SK-N-MC (cell line): ENCODE measurements around a stretch of chr12.

- RRBS = 85% methylated on average over 6 of the region's 17 CpGs
These were observed 3.6 kb downstream of the WNT5B start for GRCh38 chr12:1632498-1633090.

GRCh38 chr12:1634115-1634706 is 5.2 kb downstream of the WNT5B start:
- RRBS = no CpG with 5 or more reads among the region's 9 CpGs

DNA sequence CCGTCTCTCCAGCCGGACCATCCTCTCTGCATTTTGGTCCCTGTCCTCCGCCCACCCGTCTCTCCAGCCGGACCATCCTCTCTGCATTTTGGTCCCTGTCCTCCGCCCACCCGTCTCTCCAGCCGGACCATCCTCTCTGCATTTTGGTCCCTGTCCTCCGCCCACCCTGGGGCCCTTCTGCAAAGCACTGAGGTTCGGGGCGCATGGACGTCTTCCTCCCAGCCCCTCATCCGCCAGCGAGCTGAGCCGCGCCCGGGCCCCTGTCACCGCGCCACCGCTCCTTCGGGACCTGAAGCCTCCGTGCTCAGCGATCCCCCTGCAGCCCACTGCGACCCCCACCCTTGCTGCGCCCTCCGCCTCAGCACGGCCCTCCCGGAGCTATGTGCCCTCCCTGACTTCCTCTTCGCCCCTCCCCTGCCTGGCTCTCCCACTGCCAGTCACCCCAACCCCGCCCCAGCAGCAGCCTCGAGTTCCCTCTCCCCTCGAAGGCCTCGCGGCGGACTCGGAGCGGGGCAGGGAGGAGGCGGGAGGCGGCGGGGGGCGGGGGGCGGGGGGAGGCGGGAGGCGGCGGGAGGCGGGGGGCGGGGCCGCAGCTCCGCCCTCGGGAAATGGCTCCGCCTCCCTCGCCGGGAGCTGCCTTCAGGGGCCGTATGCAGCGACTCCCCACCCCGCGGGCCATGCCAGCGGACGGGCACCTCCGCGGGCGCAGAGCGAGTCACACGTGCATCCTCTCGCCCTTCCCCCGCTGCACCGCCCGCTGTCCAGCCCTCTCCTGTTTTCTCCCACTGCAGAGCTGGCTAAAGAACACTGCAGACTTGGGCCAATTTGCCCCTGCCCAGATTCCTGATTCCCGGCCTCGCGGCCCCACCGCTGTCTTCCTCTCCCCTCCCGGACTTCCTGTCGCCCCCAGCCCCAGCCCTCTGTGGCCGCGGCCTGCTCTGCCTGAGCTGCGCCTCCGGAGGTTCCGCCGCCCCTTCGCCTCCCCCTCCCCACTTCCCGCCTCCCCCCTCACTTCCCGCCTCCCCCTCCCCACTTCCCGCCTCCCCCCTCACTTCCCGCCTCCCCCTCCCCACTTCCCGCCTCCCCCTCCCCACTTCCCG is 29.2 kb upstream of the ADIPOR2 start:
- RRBS = 1% methylated on average over 13 of the region's 87 CpGs

GRCh38 chr12:1796798-1797117 is 23.6 kb upstream of the LRTM2 start:
- RRBS = 67% methylated on average over 12 of the region's 25 CpGs

DNA sequence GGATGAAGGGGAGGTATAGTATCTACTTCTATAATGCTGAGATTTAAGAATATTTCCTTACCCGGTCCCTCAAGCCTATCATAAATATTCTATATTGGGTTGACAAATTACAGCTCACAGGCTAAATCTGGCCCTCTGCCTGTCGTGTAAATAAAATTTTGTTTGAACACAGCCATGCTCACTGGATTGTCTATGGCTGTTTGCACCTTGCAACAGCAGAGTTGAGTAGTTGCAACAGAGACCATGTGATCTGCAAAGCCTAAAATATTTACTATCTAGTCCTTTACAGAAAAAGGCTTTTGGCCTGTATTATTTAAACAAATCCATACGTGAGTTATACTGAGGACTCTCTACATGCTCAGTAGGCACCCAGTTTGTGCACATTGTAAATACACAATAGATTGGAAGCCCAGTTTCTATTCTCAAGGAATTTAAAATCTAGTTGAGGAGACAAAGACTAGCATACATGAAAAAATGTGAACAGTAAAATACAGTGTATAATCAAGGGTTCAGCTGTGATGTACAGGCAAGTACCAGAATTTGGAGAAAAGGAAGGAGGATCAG is 8.0 kb upstream of the DCP1B start:
- RRBS = no CpG with 5 or more reads among the region's 3 CpGs

DNA sequence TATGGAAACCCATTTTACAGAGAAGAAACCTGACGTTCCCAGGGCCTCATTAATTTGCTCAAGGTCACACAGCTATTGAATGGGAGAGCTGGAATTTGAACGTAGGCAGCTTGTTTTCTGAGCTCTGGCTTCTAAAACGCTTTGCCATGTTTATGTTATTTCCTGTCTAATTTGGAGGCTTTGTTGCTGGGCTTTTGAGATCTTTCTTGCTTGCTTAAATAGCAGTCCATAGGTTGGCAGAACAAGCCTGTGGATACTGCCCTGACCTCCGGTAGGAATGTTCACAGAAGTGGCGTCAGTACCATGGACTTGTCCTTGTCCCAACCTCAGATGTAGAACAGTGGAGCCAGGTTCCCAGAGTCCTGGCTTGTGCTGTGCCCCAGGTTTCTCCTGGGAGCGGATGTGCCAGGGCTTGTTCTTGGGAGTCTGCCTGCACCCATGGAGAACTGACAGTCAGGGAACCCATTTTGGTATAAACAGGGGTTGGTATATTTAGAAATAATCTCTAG is 22.7 kb downstream of the CACNA1C start:
- RRBS = no CpG with 5 or more reads among the region's 6 CpGs

DNA sequence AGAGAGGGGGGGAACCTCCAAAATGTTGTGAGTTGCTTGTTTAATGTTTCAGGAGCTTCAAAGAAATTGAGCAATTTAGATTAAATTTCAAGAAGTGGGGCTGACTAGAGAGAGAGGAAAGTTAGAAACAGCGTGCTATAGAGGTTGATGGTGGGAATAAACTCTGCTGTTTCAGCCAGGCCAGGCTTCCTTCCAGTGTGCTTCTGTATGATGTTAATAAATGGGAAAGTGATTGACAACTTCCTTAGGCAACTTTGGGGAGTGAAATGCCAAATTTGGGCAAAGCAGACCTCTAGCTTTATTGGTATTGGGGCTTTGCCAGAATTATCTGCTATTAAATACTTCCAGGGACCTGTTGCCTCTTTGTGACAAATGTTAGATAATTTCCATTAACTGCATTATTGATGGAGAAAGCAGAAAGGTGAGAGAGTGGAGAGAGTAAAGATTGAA is 94.4 kb downstream of the CACNA1C start:
- RRBS = no CpG with 5 or more reads among the region's 1 CpG

DNA sequence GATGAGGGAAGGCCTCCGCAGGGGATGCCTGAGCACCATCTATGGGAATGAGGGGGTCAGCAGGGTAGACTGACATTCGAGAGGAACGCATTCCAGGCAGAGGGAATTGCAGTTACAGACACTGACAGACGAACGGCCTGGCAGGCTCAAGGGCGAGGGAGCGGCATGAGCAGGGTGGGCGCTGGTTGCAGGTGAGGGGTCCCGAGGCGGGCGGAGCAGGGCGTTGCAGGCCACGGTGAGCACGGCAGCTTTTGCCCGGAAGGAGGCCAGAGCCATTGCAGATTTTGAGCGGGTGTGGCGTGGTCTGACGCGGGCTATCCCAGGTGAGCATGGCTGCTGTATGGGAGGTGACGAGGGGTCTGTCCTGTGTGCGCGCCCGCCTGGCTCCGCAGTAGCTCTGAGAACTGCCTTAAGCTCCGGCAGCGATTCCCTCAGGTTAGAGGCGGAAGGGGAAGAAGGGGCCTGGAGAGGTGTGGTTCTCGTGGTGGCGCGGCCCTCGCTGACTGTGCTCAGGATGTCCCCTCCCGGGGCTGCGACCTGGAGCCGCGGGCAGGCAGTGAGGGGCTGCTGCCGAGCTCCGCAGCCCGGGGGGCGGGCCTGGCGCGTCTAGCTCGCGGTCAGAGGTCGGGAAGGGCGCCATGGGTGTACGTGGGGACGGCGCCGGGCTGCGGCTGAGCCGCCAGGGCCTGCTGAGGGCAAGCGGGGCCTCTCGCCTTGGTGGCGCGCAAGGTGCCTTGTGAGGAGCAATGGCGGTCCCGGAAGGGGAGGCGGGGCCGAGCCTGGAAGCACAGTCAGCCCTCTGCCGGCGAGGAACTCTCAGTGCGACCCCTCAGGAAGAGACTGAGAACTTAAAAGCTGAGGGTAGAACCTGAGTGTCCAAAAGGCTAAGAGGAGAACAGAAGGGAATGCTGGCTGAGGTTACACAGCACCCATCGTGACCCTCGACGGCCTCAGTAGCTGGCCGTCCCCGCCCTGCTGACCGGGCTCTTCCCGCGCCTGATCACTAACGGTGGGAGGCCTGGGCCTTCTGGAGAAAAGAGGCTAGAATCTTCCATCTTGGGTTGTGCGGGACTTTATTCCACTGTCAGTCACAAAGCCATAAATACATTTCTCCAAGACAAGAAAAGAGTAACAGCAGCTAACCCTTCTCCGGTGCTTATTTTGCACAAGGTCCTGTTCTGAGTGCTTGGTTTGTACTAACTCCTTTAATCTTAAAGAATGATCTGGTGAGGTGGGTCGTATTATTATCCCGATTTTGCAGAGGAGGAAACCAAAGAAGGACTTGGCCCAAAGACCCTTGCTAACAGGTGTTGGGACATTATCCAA is 177.3 kb downstream of the CACNA1C start:
- RRBS = 77% methylated on average over 26 of the region's 75 CpGs

DNA sequence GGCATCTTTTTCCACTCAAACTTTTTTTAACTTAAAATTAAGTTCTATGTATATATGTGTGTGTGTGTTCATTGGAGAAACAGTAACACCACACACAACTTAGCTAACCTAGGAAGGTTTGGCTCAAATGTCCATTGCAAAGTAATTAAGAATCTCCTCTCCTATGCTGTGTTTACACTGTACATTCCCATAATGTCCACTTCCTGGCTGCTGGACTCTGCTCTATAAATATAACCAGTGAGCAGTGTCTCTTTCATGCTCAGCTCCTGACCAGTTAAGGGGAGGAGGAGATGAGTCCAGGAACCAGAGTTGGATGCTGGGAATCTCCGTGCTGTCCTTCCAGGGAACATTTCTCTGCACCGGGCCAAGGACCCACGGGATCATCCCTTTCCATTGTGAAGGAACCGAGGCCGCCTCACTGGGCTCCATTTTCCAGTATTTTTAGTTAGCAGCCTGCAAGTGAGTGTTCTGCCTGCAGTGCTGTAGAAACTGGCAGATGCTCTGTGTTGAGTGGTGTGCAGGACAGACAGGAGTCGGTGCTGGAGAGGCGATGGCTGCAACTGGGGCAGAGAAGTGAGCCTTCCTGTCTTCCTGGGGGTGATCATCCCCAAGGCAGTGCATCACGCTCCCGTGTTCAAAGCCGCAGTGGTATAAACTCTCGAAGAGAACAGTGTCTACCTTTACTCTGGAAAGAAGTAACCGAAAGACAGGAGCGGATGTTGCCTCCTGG is 195.4 kb downstream of the CACNA1C start:
- RRBS = no CpG with 5 or more reads among the region's 13 CpGs

DNA sequence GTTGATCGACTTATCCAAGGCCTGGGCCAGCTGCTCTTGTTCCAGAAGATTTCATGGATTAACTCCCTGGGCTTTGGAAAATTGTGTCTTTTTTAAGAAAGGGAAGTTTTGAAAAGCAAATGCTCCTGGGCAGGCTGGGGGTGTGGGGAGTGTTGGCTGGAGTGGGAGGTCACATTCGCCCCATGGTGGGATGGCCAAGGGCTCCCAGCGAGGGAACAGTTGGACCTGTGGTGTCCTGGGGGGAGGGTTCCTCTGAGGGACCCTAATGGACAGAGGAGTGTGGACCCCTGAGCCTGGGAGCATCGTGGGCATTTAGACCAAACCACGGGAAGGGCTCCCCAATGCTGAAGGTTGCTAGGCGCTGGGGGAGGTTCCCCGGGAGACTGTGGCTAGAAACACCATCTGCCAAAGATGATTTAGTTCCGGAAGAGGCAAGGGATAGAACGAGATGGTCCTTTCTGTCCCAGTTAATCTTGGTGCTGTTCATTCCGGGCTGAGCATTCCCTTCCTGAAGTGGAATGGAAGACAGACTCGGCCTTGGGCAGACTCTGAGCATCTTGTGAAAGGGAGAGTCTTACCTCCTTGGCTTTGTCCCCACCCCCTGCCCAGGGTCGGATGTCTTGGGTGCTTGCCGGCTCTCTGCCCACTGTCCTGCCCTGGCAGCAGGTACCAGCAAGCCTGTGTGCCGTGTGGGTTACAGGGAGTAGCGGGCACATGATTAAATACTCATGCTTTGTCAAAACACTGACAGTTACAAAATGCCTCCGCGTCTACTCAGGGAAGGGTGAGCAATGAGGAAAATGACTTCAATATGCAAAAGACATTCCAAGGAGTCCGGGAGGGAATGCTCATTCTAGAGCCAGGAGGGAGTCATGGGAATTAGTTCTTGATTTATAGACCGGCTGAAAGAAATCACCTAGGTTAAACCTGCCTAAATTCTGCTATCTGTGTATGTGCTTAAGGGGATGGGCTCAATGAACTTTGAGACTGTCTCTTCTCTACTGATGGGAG is 215.9 kb downstream of the CACNA1C start:
- RRBS = 41% methylated on average over 4 of the region's 19 CpGs

GRCh38 chr12:2341303-2341748 is 288.5 kb downstream of the CACNA1C start:
- RRBS = no CpG with 5 or more reads among the region's 9 CpGs

GRCh38 chr12:2586406-2587053 is 208.2 kb upstream of the FKBP4 start:
- RRBS = no CpG with 5 or more reads among the region's 9 CpGs

DNA sequence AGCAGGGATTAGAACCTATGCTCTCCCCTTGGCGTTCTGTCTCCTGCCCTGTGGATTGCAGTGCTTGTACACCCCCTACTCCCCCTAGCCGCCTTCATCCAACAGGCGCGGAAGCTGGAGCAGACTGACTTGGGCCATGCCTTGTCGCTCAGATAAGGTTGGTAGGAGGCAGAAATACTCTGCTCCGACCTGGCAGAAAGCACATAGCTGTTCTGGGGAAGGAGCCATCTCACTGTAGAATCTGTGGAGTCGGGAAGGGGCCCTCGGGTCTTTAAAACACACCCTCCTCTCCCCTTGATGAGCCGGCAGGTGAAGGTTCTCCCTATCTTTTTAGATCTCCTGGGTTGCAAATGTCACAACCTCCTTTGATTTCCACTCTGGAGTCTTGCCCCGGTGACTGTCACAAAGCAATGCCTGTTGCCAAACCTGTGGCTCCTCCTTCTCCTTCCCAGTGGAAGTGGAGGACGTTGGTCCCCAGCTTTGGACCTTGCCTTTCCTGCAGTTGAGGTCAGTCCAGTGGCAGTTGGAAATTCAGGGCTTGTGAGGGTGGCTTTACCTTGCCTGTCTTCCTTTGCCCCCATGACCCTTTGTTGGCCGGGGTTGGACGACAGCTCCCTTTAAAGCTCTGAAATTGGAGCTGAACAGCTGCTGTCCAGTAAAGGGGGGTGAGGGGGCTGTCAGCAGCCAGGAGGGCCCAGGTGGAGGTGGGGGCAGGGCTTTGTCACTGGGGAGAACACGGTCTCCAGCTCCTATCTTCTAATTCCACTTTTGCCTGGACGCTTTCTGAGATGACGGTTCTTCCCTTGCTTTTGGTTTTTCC is 3.9 kb downstream of the TEAD4 start:
- RRBS = 93% methylated on average over 2 of the region's 16 CpGs

DNA sequence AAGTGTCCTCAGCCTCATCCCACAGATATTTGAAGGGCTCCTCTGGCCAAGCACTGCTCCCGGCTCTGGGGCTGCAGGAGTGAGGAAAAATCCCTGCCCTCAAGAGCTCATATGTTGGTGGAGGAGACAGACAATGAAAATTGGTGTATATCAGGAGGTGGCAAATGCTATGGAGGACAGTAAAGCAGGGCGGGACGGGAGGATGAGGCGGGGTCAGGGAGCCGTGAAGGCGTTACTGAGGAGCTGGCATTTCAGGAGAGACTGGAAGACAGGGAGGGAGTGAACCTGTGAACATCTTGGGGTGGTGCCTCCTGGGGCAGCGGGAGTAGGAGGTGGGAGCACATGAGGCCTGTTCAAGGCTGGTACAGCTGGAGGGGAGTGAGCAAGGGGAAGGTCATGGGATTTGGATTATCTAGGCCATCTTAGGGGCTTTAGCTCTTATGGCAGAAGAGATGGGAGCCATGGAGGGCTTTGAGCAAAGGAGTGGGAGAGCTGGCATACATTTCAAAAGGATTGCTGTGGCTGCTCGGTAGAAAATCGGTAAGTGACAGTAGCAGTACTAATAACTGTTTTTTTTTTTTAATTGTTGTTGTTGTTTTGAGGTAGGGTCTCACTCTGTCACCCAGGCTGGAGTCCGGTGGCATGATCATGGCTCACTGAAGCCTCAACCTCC is 26.7 kb downstream of the TSPAN9 start:
- RRBS = no CpG with 5 or more reads among the region's 10 CpGs

GRCh38 chr12:3119674-3120881 is 42.9 kb downstream of the TSPAN9 start:
- RRBS = no CpG with 5 or more reads among the region's 23 CpGs

- RRBS = no CpG with 5 or more reads among the region's 11 CpGs
These were observed 153.6 kb downstream of the TSPAN9 start for GRCh38 chr12:3230790-3231195.

DNA sequence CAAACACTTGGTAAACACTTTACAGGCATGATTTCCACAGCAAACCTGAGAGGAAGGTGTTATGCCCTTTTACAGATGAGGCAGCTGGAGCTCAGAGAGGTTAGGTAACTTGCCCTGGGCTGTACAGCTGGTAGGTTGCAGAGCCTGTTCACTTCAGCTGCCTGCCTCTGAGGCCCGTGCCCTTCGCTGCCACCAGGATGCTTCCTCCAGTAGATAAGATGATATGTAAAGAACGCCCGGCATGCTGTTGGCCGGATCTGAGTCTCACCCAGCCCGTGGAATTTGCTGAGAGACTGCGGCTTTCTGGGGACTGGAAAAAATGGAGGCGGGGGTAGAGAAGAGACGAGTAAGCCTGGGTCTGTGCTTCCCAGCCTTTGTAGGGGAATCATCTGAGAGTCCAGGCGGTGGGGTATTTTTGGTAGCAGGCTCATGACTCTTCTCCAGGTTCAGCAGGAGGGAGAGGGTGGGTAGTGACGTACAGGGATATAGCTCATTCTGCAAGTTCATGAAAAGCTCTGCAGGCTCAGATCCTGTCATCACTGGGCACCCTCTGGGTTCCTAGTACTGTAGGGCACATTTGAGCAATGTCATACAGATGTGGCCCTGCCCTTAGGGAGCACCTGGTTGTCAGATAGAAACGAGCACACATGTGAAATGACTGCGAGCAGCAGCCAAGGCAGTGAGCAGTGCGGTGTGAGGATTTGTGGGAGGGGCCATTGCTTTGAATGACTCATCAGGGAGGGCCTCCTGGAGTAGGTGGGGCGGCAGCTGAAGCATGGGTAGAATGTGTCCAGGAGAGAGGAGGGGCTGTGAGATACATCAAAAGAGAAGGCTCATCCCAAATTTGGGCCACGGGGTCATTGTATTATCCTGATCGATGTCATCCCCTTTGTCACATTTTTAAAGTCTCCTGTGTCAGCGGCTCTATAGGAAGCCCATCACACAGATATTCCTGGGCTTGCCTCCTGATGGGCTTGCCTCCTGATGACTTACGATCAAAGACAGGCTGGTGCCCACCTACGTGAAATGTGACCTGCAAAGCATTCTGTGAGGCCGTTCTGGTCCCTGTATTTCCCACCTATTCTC is 159.5 kb downstream of the TSPAN9 start:
- RRBS = no CpG with 5 or more reads among the region's 21 CpGs

- RRBS = 84% methylated on average over 6 of the region's 20 CpGs
These were observed 175.1 kb downstream of the TSPAN9 start for GRCh38 chr12:3252188-3252851.

GRCh38 chr12:3679835-3680585 is 72.9 kb downstream of the CRACR2A start:
- RRBS = no CpG with 5 or more reads among the region's 6 CpGs

- RRBS = no CpG with 5 or more reads among the region's 9 CpGs
These were observed 126.1 kb upstream of the PARP11 start for GRCh38 chr12:3999049-3999958.